ENCODE measurements around a stretch of chr16.

GRCh38 chr16:75304258-75305064 is 53.0 kb upstream of the BCAR1 start:
- PRO-cap, 4 experiments: peak in 3 of 4 experiments; most common plus-strand start chr16:75304911 (in 3)
- RAMPAGE, long total RNA, 4 experiments: no peak in any of the 4 experiments

GRCh38 chr16:75305065-75305996 is 53.9 kb upstream of the BCAR1 start:
- PRO-cap, 4 experiments: peak in 2 of 4 experiments; most common plus-strand start chr16:75305430 (in 2); most common minus-strand start chr16:75305461 (in 2)
- RAMPAGE, long total RNA, 4 experiments: no peak in any of the 4 experiments

GRCh38 chr16:75372370-75372793 is 60.9 kb downstream of the CFDP1 start:
- PRO-cap, 4 experiments: no peak in any of the 4 experiments
- RAMPAGE, long total RNA, 4 experiments: no peak in any of the 4 experiments

DNA sequence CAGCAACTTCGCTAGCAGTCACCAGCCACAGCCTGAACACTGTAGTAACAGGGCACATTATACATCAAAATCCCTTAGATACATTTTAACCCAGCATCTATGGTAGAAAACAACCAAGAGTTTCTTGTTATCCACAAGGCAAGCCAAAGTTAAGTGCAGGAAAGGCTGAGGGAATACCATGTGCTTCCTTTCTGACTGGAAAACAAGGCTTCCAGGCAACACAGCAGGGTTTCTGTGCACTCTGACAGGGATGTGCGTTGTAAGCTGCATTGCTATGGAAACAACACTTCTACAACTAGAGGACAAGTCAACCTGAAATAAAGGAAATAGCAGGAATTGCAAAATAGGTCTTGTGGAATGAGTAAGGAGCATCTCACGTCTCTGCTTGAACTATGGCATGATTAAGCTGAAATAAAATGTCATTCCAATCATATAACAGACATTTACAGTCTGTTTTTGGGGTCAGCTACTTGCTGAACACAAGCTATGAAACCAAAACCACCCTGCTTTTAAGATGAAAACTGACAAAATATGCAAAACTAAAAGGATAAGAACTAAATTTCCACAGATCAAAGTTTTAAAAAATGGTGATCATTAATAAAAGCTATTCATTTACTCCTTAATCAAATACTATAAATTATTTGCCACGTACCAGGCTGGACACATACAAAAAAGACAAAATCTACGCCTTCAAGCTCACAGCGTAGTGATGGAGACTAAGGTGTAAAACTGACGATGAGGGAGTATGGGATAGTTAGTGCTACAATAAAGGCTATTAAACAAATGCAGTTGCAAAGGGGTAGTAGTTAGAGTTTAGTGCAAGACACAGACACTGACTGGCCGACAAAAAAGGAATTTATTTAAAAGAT is 55.2 kb downstream of the CFDP1 start:
- PRO-cap, 4 experiments: peak in 3 of 4 experiments; most common plus-strand start position 346 of the sequence (in 3)
- RAMPAGE, long total RNA, 4 experiments: no peak in any of the 4 experiments

DNA sequence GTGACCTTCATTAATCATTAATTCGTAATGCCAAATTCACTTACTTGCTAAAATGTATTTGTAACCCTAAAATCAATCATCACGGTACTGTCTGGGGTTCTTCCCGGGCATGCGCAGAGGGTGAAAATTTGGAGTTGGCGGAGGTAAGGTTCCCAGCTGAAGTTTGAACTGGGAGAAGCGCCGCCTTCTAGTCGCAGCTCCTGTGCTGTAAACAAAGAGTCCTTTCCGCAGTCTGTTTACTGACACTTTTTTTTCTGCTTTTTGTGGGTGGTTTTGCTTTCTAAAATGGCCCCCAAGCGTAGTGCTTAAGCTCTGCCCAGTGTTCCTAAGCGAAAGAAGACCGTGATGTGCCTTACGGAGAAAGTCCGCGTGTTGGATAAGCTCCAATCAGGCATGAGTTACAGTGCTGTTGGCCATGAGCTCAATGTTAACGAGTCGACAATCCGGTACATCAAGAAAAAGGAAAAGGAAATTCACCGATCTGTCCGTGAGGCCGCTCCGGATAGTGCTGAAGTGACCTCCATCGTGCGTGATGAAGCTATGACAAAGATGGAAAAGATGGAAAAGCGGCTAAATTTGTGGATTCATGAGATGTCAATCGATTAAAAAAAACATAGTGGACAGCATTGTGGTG is 496 bp upstream of the CFDP1 start:
- PRO-cap, 4 experiments: peak in 4 of 4 experiments; most common plus-strand start position 155 of the sequence (in 4); most common minus-strand start position 327 of the sequence (in 4)
- RAMPAGE, long total RNA, 4 experiments: start-site peak on the plus strand in 4 of 4 experiments, centred at positions 139 to 458 of the sequence, 7 to 16 reads per replicate

DNA sequence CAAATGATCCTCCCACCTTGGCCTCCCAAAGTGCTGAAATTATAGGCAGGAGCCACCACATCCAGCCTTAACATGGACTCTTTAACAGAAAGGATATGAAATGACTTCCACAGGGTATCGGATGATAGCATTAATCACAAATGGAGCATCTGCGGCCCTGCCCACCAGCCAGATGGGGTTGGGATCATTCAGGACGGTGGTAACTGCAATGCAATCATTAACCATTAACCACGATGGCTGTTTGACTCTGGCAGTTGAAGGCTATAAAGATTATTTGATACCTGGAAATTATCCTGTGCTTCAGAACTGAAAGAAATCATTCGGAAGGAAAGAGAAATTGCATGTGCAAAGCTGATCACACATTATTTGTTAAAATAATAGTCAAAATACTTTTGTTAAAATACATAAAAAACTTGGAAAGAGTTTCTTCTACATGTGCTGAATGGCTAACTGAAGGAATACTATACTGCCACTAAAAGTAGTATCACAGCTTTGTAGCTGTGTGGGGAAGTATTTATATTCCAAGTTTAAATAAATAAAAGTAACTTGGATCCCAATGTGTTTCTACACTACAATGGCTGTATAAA is 5.4 kb upstream of the CHST5 start:
- PRO-cap, 4 experiments: no peak in any of the 4 experiments
- RAMPAGE, long total RNA, 4 experiments: no peak in any of the 4 experiments

GRCh38 chr16:75620149-75620934 is 2.7 kb downstream of the ADAT1 start:
- PRO-cap, 4 experiments: peak in 2 of 4 experiments; most common plus-strand start chr16:75620601 (in 1); most common minus-strand start chr16:75620414 (in 1)
- RAMPAGE, long total RNA, 4 experiments: no peak in any of the 4 experiments

GRCh38 chr16:75653814-75654783 is 6.5 kb downstream of the TERF2IP start:
- PRO-cap, 4 experiments: no peak in any of the 4 experiments
- RAMPAGE, long total RNA, 4 experiments: no peak in any of the 4 experiments

DNA sequence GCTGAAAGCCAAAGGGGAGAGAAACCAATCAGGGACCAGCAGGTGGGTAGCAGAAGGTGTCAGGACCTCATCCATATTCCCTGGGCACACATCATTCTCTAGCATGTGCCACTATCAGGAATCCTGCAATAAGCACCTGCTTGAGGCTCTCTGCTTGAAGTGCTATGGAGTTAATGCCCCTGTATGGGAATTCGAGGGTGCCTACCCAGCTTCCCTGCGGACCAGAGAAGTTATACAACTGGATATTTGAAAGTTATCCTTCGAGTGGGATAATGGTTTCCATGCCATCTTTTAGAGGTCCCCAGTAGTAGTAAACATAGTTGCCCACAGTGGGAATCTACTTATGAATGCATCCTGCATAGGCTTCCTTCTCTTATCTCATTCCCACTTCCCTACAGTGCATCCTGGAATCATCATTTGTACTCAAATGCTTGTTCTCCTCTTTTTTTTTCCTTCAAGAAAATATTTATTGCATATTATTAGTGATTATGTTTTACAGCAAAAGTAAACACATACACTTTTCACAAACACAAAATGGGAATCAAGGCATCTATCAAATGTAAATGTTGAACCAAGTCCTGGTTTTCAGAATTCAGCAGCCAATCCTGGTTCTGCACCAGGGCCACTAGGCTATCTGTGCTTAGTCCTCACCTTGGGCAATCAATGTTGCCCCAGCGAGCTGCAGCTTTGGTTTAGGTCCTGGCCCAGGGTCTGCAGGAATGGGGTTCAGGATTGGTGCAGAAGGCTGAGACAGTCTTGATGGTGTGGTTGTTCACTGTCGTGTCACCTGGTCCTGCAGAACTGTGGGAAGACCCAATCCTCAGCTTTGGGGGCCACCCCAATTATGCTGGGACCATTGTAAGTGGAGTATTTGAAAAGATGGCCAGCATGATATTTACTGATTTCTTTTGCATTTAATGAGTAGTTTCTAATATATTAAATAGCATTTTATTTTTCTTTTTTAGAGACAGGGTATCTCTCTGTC is 10.4 kb downstream of the TERF2IP start:
- PRO-cap, 4 experiments: no peak in any of the 4 experiments
- RAMPAGE, long total RNA, 4 experiments: no peak in any of the 4 experiments

DNA sequence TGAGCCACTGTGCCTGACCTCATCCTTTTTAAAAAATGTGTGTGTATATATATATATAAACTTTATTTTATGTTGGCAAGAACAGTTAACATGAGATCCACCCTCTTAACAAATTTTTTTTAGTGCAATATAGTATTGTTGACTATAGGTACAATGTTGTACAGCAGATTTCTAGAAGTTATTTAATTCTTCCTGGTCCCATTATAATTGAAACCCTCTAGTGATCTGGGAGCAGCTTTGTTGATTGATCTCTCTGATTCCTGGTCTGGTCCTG is 254.2 kb upstream of the CNTNAP4 start:
- PRO-cap, 4 experiments: peak in 1 of 4 experiments; most common minus-strand start position 120 of the sequence (in 1)
- RAMPAGE, long total RNA, 4 experiments: no peak in any of the 4 experiments

- PRO-cap, 4 experiments: no peak in any of the 4 experiments
- RAMPAGE, long total RNA, 4 experiments: no peak in any of the 4 experiments
Measured at GRCh38 chr16:76900302-76900677, 290.7 kb upstream of the MON1B start.

- PRO-cap, 4 experiments: no peak in any of the 4 experiments
- RAMPAGE, long total RNA, 4 experiments: no peak in any of the 4 experiments
Measured at GRCh38 chr16:77833804-77834367, 45.5 kb downstream of the VAT1L start.

DNA sequence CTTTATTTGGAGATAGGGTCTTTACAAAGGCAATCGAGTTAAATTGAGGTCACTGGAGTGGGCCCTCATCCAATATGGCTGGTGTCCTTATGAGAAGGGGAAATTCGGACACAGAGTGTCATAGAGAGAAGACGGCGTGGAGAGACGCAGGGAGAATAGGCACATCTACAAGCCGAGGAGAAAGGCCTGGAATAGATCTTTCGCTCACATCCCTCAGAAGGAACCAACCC is 71.5 kb downstream of the VAT1L start:
- PRO-cap, 4 experiments: no peak in any of the 4 experiments
- RAMPAGE, long total RNA, 4 experiments: no peak in any of the 4 experiments

- PRO-cap, 4 experiments: no peak in any of the 4 experiments
- RAMPAGE, long total RNA, 4 experiments: no peak in any of the 4 experiments
Measured at GRCh38 chr16:78003123-78003488, 19.2 kb upstream of the CLEC3A start.

GRCh38 chr16:78715672-78716211 is 616.3 kb downstream of the WWOX start:
- PRO-cap, 4 experiments: no peak in any of the 4 experiments
- RAMPAGE, long total RNA, 4 experiments: no peak in any of the 4 experiments

- PRO-cap, 4 experiments: peak in 2 of 4 experiments; most common plus-strand start chr16:79278770 (in 1); most common minus-strand start chr16:79278614 (in 1)
- RAMPAGE, long total RNA, 4 experiments: no peak in any of the 4 experiments
Measured at GRCh38 chr16:79278389-79278976, 322.1 kb downstream of the MAF start.

GRCh38 chr16:79602056-79602508 is 1.5 kb upstream of the MAF start:
- PRO-cap, 4 experiments: peak in 1 of 4 experiments; most common plus-strand start chr16:79602378 (in 1); most common minus-strand start chr16:79602174 (in 1)
- RAMPAGE, long total RNA, 4 experiments: no peak in any of the 4 experiments

- PRO-cap, 4 experiments: no peak in any of the 4 experiments
- RAMPAGE, long total RNA, 4 experiments: no peak in any of the 4 experiments
Measured at GRCh38 chr16:79658186-79659008, 57.9 kb upstream of the MAF start.

GRCh38 chr16:79930909-79931118 is 330.3 kb upstream of the MAF start:
- PRO-cap, 4 experiments: no peak in any of the 4 experiments
- RAMPAGE, long total RNA, 4 experiments: no peak in any of the 4 experiments

DNA sequence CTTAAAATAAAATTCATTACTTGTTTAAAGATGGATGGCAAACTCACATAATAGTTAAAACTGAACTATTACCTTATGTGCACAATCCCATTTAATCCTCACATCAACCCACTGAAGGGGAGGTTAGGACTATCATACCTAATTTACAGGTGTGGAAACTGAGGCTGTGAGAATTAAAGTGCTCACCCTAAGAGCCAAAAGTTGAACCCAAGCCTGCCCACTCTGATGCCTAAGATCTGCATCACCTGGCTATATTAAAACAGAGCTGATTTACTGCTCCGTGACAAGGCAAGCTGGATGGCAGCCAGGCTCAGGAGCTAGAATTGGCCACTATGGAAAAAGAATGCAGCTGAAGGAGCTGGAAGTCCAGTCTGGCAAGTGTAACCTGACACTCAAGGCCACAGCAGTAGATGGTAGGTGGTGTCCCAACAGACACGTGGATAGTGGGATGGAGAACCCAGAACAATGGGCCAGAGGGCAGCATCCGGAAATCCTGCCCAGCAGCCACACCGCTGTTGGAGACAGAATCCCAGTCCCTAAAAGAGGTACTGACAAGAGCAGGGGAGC is 86.0 kb downstream of the CDYL2 start:
- PRO-cap, 4 experiments: no peak in any of the 4 experiments
- RAMPAGE, long total RNA, 4 experiments: no peak in any of the 4 experiments